ENCODE measurements around the gene TFAP2C.

- PRO-cap, 6 experiments, result peak in 6 of 6 experiments; most common plus-strand start chr20:56629275 (in 3); most common minus-strand start chr20:56629120 (in 2)
- RAMPAGE, long total RNA, 2 experiments, result no peak in any of the 2 experiments
- RRBS, result 2% methylated on average over 19 of the region's 62 CpGs
Measured at GRCh38 chr20:56628902-56629489, at the start of gene TFAP2C. TSS of gene TFAP2C (plus strand) at chr20:56629306.

- PRO-cap, 6 experiments, result no peak in any of the 6 experiments
- RAMPAGE, long total RNA, 2 experiments, result no peak in any of the 2 experiments
- RRBS, result no CpG with 5 or more reads among the region's 14 CpGs
Measured at GRCh38 chr20:56828301-56828964, 199.3 kb downstream of the TFAP2C start.

DNA sequence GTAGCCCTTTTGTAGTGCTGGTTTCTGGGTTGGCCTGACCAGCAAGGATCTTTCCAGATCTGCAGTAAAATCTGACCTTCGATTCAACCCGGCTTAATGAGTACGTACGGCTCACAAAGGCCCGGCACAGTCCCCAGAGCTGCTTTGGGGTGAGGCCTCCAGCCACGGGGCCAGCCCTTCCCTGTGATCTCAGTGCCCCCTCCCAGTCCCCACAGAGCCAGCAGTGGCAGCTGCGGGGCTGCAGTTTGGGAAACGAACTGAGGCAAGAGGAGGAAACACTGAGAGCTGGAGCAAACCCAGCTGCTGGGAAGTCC, 157.4 kb downstream of the BMP7 start:
- PRO-cap, 6 experiments, result no peak in any of the 6 experiments
- RAMPAGE, long total RNA, 2 experiments, result no peak in any of the 2 experiments
- RRBS, result no CpG with 5 or more reads among the region's 8 CpGs

DNA sequence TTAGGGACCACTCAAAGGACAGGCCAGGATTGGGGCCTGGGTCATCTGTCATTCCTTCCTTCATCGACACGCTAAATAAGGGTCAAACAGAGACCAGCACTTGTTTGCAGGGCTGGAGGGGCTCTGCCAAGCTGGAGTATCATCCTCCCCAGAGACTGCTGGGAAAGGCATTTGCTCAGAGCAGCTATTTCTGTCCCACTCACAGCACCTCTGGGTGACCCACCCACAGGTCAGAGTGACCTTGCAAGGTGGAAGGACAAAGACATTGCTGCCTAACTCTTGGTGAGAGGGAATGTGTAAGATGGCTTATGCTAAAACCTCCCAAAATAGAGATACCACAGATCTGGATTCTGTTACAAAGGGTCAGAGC, 109.0 kb downstream of the BMP7 start:
- PRO-cap, 6 experiments, result peak in 1 of 6 experiments; most common plus-strand start position 233 of the sequence (in 1)
- RAMPAGE, long total RNA, 2 experiments, result no peak in any of the 2 experiments
- RRBS, result no CpG with 5 or more reads among the region's 2 CpGs

- PRO-cap, 6 experiments, result no peak in any of the 6 experiments
- RAMPAGE, long total RNA, 2 experiments, result no peak in any of the 2 experiments
- RRBS, result no CpG with 5 or more reads among the region's 7 CpGs
Measured at GRCh38 chr20:57163524-57164003, 102.9 kb downstream of the BMP7 start.

DNA sequence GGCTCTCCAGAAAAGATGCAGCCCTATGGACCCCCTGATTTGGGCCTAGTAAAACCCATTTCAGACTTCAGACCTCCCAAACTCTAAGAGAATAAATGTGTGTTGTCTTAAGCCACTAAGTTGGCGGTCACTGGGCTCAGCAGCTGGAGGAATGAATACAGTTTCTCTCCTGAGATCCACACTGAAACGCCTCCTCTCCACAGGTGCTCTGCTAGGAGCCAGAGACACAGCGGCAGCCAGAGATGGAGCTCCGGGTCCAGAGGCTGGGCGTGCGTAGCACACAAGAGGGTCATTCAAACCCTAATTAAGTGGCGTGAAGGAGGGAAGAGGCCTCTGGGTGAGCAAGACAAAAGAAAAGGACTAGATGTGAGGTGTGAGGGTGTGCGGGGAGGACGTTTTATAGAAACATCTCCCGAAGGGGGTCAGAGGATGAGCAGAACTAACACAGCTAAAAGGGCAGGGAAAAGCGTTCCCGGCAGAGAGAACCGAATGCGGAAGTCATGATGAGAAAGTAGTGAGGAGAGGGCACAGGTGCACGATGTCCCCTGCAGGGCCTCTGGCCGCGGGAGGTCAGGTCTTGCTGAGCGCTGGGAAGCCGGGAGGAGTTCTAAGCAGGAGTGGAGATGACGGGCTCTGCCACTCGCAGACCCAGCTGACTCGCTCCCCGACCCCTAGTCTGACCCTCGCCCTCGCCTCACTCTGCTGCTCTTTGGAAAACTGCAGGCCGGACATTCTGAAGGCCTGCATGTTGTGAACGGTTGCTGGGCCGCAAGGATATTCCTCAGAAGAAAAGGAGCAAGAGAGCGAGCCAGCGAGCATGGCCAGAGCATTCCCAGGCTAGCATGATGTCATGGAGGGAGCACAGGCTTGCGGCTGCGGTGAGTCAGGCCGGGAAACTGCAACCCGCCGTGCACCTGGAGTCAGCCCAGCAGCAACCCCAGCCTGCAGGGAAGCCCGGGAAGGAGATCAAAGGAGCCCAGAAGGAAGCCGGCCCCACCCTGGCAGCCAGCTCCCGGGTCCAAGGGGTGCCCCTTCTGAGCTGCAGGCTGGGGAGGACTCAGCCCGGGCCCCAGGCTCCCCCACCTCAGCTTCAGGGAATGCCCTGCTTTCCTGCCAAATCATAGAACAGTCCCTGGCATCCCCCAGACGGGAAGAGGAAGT, 54.3 kb downstream of the BMP7 start:
- PRO-cap, 6 experiments, result no peak in any of the 6 experiments
- RAMPAGE, long total RNA, 2 experiments, result no peak in any of the 2 experiments
- RRBS, result 37% methylated on average over 9 of the region's 40 CpGs

GRCh38 chr20:57374584-57375157, 16.5 kb upstream of the RBM38 start:
- PRO-cap, 6 experiments, result peak in 2 of 6 experiments; most common plus-strand start chr20:57375024 (in 1)
- RAMPAGE, long total RNA, 2 experiments, result no peak in any of the 2 experiments
- RRBS, result no CpG with 5 or more reads among the region's 13 CpGs

DNA sequence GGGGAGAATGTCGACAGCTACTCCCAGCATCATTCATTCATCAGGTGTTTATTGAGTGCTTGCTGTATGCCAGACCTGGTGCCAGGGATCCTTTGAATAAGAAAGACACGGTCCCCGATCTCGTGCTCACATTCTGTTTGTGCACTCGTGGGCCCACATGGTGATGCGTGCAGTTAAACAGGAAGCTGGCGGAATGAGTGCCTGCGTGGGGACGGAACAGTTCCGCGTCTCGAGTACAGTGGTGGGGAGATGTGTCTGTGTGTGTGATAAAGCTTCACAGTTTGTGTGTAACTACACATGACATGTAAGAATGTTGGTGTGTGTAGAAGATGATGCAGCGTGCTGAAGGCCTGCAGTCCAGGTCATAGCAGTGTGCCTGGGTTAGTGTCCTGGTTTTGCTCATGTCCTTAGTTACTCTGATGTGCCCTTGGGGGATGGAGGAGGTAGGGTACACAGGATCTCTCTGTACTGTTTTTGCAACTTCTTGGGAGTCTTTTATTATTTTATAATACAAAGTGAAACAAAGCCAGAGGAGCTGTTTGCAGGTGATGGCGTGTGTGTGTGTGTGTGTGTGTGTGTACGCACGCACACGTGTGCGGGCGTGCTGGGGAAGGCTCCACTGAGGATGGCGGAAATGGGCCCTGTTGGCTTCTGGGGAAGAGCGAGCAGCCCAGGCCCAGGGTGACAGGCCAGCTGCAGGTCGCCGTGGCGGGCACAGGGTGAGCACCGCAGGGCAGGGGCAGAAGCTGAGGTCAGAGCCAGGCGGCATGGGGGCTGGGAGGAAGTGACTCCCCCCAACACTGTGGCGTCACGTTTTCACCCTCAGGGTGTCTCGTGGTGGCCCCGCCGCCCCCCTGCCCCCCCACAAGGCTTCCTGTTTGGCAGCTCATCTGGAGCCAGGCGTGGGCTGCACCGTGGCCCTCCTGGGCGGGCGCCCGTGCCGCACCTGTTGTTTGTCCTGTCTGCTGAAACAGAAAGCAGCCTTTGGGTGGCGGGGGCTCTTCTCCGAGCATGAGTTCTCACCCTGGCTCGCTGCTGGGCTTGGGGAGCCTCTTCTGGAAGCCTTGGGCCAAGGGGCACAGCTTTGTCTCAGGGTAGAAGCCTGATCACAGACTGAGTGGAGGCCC, 6.9 kb downstream of the RBM38 start:
- PRO-cap, 6 experiments, result no peak in any of the 6 experiments
- RAMPAGE, long total RNA, 2 experiments, result no peak in any of the 2 experiments
- RRBS, result no CpG with 5 or more reads among the region's 40 CpGs

- PRO-cap, 6 experiments, result no peak in any of the 6 experiments
- RAMPAGE, long total RNA, 2 experiments, result no peak in any of the 2 experiments
- RRBS, result no CpG with 5 or more reads among the region's 3 CpGs
Measured at GRCh38 chr20:57412690-57413185, 21.5 kb downstream of the RBM38 start.

GRCh38 chr20:57433363-57434117, 42.3 kb downstream of the RBM38 start:
- PRO-cap, 6 experiments, result peak in 1 of 6 experiments; most common plus-strand start chr20:57433756 (in 1); most common minus-strand start chr20:57433681 (in 1)
- RAMPAGE, long total RNA, 2 experiments, result no peak in any of the 2 experiments
- RRBS, result no CpG with 5 or more reads among the region's 13 CpGs

GRCh38 chr20:57481756-57482363, 43.1 kb downstream of the CTCFL start:
- PRO-cap, 6 experiments, result no peak in any of the 6 experiments
- RAMPAGE, long total RNA, 2 experiments, result no peak in any of the 2 experiments
- RRBS, result no CpG with 5 or more reads among the region's 8 CpGs

GRCh38 chr20:57528532-57528960, 3.6 kb upstream of the CTCFL start:
- PRO-cap, 6 experiments, result no peak in any of the 6 experiments
- RAMPAGE, long total RNA, 2 experiments, result no peak in any of the 2 experiments
- RRBS, result no CpG with 5 or more reads among the region's 4 CpGs

DNA sequence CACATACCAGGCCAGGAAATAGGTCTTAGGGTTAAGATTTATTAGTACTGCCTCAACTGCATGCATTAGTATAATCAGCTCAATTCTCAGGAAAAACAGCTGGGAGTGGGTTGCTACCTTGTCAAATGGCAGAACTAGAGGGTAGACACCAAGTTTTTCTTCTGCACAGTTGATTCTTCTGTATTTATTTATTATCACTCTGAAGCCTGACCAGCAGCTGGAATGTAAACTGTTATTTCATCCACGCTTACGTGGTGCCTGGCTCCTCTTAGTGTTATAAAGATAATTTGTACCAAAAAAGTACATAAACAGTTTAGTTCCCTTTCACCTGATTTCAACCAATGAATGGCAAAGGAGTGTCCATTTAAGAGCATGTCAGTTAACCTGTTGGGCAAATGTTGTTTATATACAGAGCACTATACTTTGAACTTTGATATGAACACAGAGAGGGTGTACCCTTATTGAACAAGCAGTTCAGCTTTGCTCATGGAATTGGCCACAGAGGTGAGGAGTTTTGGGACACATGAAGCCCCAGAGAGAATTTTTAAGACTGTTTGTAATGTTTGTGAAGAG, 7.1 kb upstream of the CTCFL start:
- PRO-cap, 6 experiments, result no peak in any of the 6 experiments
- RAMPAGE, long total RNA, 2 experiments, result no peak in any of the 2 experiments
- RRBS, result no CpG with 5 or more reads among the region's 2 CpGs

DNA sequence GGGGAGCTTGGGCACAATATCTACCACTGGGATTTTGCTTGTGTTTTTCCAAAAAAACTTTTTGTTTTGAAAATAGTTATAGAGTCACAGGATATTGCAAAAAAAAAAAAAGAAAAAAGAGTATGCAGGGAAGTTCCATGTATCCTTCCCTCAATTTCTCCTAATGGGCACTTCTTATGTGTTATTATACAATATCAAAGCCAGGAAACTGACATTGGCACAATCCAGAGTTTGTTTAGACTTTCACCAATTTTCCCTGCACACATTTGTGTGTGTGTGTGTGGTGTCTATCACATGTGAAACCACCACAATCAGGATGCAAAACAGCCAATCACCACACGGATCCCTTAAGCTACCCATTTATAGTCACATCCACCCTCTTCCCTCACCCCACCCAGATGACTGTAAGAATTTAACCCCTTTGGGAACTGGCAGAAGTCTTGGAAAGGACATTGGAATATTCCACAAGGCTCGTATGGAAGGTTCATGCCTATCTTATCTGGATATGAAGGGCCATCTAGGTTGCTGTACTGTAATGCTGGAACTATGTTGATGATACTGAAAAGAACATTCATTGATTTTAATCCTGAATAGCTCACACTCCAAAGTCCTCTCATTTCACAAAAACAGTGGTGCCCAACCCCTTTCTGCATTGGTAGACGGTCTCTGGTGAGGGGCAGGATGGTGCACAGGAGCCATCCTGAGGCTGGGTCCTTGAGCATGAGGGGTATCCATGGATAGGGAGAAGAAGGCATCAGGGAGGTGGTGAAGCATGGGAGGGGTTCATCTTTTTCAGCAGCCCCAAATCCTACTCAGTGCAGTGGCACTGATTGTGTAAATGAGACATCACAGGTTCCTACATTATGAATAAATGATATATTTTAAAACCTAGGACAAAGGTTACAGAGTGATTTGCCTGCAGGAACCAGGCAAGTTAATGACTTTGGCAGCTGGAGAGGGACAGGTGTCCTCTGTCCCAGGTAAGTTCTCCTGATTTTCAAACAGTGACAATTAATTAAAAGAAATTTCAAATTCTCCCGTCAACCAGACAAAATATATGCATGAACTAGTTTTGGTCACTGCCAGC, 12.0 kb upstream of the CTCFL start:
- PRO-cap, 6 experiments, result no peak in any of the 6 experiments
- RAMPAGE, long total RNA, 2 experiments, result no peak in any of the 2 experiments
- RRBS, result no CpG with 5 or more reads among the region's 4 CpGs

GRCh38 chr20:57556618-57557271, 4.2 kb upstream of the PCK1 start:
- PRO-cap, 6 experiments, result no peak in any of the 6 experiments
- RAMPAGE, long total RNA, 2 experiments, result no peak in any of the 2 experiments
- RRBS, result no CpG with 5 or more reads among the region's 12 CpGs

- PRO-cap, 6 experiments, result no peak in any of the 6 experiments
- RAMPAGE, long total RNA, 2 experiments, result no peak in any of the 2 experiments
- RRBS, result 56% methylated on average over 2 of the region's 13 CpGs
Measured at GRCh38 chr20:57589800-57590441, 29.0 kb downstream of the PCK1 start.

DNA sequence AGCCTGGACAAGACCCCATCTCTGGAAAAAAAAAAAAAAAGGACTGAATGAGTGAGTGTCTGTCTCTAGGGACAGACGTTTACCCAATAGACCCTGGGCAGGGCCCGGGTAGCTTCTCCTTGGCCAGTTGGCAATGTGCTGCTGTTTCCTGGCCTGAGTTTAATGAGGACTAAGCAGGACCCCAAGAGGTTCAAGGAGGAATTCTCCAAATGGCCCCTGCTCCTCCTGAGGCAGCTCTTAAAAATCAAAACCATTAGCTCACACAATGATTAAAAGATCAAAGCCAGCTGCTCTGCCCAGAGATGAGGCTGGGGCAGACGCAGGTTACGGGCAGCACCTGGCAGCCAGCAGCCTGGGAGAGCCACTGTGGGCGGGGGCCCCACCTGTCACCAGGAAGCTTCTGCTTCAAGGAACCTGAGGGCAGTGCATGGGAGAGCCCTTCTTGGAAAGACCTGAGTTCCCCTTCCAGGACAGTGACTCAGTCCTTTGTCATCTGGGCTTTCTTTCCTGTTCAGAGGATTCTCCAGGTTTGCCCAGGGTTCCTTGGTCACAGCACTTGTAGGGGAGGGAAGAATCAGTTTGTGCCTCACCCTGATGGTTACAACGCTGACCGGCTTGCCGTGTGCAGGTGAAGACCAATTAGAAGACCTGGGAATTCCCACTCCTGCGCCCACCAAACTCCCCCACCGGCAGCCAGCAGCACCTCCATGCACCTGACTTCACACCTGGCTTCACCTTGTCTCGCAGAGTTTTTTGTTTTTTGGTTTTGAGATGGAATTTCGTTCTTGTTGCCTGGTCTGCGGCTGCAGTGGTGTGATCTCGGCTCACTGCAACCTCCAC, 2.2 kb downstream of the ZBP1 start:
- PRO-cap, 6 experiments, result no peak in any of the 6 experiments
- RAMPAGE, long total RNA, 2 experiments, result no peak in any of the 2 experiments
- RRBS, result 84% methylated on average over 4 of the region's 14 CpGs

GRCh38 chr20:57621261-57621747, 1.1 kb upstream of the ZBP1 start:
- PRO-cap, 6 experiments, result no peak in any of the 6 experiments
- RAMPAGE, long total RNA, 2 experiments, result no peak in any of the 2 experiments
- RRBS, result no CpG with 5 or more reads among the region's 9 CpGs

DNA sequence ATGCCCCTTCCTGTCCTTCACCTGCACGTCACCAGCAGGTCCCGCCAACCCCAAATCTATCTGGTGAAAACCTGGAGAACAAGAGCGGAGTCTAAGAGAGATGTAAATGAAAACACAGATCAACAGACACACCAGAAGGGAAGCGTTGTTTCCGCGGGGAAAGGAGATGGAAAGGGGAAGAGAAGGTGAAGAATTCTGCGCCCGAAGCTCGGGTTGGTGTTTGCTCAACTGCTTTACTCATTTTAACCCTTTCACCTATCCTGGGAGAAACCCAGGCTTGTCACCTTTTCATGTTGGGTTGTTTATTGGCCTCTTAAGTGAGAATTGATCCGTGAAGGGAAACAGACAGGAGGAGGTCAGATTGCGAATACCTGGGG, 30.2 kb upstream of the ZBP1 start:
- PRO-cap, 6 experiments, result no peak in any of the 6 experiments
- RAMPAGE, long total RNA, 2 experiments, result no peak in any of the 2 experiments
- RRBS, result no CpG with 5 or more reads among the region's 11 CpGs

DNA sequence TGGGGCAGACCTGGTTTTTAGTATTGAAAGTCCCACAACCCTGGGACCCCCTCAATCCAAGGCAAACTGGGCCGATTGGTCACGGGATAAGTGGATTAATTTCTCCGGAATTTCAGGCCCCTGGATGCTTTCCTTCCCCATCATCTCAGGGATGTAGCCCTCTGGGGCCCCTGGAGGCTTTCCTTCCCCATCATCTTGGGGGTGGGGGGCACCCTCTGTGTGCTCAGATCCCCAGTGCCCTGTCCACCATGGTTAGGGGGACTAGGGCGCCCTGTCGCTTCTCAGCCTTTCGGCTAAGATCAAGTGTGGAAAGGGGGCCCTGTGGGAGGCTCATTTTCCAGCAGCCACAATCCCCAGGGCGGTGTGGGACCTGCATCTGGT, 64.1 kb upstream of the PMEPA1 start:
- PRO-cap, 6 experiments, result peak in 1 of 6 experiments; most common plus-strand start position 275 of the sequence (in 1)
- RAMPAGE, long total RNA, 2 experiments, result no peak in any of the 2 experiments
- RRBS, result no CpG with 5 or more reads among the region's 7 CpGs

Measured in heart left ventricle (tissue), 7 donors.